ENCODE results near the genes ZNF169 and MFSD14B.

- PRO-cap = no peak
Measured at GRCh38 chr9:92961833-92962322, 14.6 kb downstream of the FGD3 start.

DNA sequence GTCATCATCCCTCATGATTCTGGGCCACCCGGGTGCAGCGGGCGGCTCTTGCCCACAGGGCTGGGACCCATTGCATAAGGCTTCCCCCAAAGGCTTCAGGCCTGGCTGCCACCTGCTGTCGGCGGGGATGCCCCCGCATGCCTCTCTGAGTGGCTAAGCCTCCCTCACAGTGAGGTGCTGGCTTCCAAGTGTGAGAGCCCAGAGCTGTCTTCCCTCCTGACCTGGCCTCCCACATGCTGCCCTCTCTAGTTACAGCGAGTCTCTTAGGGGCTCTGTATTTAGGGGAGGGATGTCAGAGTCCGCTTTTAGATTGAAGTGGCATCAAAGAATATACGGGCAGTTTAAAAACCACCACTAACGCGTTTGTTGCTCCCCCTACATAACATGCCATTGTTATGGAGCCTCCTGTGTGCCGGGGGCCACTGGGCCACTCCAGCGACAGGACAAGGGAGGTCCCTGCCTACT, 21.9 kb downstream of the FGD3 start:
- PRO-cap = no peak

- PRO-cap = no peak
Measured at GRCh38 chr9:93020890-93021488, 37.5 kb upstream of the SUSD3 start.

DNA sequence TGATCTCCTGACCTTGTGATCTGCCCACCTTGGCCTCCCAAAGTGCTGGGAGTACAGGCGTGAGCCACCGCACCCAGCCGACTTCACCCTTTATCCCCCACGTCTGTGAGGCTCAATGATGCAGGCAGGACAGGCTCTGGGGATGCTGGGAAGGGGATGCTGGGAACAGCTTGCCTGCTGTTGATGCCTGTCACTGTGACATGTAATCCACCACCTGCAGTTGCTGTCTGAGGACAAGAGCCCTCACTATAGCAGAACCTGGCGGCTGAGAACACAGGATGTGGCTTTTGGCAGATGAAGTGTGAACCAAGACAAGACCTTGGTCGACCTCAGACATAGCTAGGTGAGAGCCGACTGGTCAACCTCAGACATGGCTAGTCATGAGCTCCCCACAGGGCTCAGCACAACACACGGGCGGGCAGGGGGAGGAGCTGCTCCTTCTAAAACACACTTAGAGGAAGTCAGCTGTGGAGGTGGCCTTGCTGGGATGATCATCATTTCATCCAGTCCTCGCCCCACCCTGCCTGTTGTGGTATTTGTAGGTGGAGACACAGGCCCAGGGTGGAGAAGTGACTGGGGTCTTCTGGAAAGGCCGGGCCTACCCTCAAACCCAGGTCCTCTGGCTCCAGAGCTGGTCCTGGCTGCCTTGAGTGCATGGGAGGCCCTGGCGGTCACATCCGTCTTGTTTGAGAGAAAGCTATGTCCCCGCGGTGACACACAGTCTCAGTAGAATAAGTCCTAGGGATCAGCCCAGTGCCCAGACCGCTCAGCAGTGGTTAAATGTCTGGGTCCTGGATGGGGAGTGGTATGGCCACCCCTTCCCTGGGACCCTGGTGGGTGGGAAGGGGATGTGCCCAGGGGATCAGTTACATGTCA, 6.0 kb downstream of the SUSD3 start:
- PRO-cap = unidirectional peak, minus-strand start at position 222 of the sequence

DNA sequence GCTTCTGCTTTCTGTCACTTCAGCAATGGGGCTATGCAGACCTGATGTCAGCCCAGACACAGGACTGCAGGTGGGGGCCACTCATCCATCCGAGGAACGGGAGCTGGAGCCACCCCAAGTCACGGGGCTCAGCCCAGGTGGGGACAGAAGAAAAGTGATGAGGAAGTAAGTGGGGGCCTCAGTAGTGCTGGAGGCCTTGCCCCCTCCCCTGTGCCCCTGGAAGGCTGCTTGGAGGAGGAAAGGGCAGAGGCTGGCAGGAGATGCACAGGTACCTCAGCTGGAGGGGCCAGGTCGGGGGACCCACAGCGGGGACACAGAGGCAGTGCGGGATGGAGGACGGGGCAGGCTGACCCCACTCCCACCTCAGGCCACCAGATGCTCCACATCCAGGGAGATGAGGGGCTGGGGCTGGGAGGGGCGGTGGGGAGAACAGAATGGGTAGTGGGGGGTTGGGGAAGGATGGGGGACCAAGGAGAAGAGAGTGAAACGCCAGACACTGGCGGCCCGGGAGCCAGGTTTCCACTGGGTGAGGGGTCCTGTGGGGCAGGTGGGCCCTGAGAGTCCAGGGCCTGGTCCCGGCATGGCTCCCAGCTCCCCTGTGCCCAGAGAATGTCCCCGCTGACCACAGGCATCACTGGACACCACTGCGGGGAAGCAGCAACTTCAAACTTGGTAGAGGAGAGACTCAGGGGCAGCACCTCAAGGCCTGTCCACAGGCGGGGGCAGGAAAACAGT, 13.4 kb downstream of the NINJ1 start:
- PRO-cap = no peak

GRCh38 chr9:93129176-93130106, 4.6 kb downstream of the NINJ1 start:
- PRO-cap = no peak

GRCh38 chr9:93185027-93186148, 1.4 kb downstream of the WNK2 start:
- PRO-cap = no peak

- PRO-cap = no peak
Measured at GRCh38 chr9:93222859-93223409, 39.0 kb downstream of the WNK2 start.

DNA sequence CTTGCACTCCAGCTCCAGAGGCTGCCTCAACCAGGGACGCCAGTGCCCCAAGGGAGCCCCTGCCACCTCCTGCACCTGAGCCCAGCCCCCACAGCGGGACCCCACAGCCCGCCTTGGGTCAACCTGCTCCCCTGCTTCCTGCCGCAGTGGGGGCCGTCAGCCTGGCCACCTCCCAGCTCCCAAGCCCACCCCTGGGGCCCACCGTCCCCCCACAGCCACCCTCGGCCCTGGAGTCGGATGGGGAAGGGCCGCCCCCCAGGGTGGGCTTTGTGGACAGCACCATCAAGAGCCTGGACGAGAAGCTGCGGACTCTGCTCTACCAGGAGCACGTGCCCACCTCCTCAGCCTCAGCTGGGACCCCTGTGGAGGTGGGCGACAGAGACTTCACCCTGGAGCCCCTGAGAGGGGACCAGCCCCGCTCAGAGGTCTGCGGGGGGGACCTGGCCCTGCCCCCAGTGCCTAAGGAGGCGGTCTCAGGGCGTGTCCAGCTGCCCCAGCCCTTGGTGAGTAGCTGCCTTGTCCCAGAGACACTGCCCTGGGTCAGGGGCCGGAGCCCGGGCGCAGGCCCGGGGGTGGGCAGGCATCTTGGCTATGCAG, 105.3 kb downstream of the WNK2 start:
- PRO-cap = no peak

- PRO-cap = no peak
Measured at GRCh38 chr9:93307569-93308435, 123.9 kb downstream of the WNK2 start.

GRCh38 chr9:93454203-93454715, 878 bp upstream of the FAM120AOS start:
- PRO-cap = no peak

- PRO-cap = no peak
Measured at GRCh38 chr9:93575161-93575672, 1.2 kb upstream of the PHF2 start.

- PRO-cap = no peak
Measured at GRCh38 chr9:93951107-93951646, 4.0 kb downstream of the BARX1 start.

GRCh38 chr9:94030211-94031349, 53.7 kb upstream of the PTPDC1 start:
- PRO-cap = bidirectional peak, plus-strand start at chr9:94030813, minus-strand start at chr9:94030695

DNA sequence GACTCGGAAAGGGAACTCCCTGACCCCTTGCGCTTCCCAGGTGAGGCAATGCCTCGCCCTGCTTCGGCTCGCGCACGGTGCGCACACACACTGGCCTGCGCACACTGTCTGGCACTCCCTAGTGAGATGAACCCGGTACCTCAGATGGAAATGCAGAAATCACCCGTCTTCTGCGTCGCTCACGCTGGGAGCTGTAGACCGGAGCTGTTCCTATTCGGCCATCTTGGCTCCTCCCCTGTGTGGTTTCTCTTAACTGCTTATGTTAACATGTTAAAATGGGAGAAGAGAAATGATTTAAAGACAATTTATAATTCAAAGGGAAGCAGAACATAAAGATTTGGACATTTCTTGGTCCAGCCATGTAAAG, 35.0 kb downstream of the PTPDC1 start:
- PRO-cap = no peak

DNA sequence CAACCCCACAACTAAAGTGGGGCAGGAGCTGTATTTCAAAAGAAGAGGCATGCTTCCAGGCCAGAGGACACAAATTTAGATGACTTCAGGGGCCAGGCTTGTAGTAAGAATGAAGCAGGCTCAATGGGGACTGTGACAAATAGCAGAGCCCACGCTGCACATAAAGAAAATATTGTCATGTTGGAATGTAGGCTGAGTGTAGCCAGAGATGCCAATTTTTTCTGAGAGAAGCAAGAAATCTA, 75.0 kb downstream of the PTPDC1 start:
- PRO-cap = no peak

- PRO-cap = bidirectional peak, plus-strand start at chr9:94259328, minus-strand start at chr9:94259311
Measured at GRCh38 chr9:94258870-94259468, at the start of gene ZNF169. Gene ZNF169 (plus strand): TSS chr9:94259298.

GRCh38 chr9:94299443-94300441, 28.7 kb downstream of the NUTM2F start:
- PRO-cap = no peak

DNA sequence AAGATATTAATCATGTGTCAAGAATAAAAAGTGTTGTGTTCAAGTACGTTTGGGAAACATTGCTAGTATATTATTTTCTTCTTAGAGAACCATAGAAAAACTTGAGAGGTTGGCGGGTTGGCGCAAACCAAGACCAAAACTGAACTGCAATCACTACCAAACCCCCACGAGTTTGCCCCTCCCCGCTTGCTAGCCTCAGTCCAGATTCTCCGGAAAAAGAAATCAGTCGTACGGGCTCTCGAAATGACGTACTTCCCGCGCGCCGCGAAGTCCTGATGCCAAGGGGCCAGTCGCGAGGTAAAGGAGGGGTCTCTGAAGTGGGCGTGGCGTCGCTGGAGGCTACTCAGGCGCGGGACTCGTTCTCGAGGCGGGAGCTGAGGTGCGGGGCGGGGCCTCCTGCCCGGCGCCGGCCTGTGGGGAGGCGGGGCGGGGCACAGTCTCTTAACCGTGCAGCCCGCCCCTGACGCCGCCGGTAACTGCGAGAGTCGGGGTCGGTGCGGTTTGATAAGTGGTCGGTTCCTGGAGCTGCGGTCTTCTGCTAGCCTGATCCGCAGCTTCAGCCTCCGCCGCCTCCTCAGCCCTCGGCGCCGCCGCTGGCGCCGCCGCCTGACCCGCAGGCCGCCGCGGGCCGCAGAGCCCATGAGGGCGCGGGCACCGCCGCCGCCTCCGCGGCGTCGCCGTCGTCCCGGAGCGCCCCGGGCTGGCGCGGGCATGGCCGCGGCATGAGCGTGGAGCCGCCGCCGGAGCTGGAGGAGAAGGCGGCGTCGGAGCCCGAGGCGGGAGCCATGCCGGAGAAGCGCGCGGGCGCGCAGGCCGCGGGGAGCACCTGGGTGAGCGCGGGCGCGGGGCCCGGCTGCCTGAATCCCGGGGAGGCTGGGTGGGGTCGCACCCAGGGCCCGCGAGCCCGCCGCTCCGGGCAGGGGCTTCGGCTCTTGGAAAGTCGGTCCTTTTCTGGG, at the start of gene MFSD14B:
Gene MFSD14B (plus strand): TSS at position 472 of the 956 bp plus-strand sequence.
- PRO-cap = bidirectional peak, plus-strand start at position 472 of the sequence, minus-strand start at position 200 of the sequence

DNA sequence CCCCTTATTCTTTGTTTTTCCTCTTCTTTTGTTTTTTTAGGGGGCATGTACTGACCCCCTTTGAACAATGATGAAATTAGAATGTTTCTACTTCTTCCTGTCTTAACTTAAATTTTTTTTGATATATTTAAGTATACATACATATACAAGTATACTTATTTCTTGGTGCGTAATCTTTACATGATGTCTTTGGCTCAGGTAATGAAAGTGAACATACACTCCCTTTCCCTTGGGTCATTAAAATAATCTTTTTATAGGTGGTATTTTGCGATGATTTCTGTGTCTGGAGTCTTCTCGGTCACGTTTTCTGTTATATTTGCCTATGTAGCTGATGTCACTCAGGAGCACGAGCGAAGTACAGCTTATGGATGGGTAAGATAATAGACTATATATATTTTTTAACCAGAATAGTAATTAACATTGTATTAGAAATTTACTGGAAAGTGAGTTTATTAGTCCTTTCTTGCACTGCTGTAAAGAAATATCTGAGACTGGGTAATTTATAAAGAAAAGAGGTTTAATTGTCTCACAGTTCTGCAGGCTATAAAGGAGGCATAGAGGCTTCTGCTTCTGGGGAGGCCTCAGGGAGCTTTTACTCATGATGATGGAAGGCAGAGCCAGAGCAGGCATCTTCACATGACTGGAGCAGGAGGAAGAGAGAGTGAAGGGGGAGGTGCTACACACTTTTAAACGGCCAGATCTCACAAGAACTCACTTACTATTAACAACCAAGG, 66.5 kb downstream of the MFSD14B start:
- PRO-cap = no peak

All from duodenum (tissue), 1 donor.